ENCODE measurements around a stretch of chr11.

GRCh38 chr11:45179913-45180535, 33.6 kb downstream of the PRDM11 start:
- RRBS = 2% methylated on average over 24 of the region's 43 CpGs

- RRBS = no CpG with 5 or more reads among the region's 10 CpGs
Measured at GRCh38 chr11:45554537-45554980, 110.9 kb downstream of the CHST1 start.

GRCh38 chr11:45798743-45799038, 6.3 kb upstream of the SLC35C1 start:
- RRBS = no CpG with 5 or more reads among the region's 7 CpGs

- RRBS = no CpG with 5 or more reads among the region's 29 CpGs
Measured at GRCh38 chr11:45842829-45844009, 4.1 kb upstream of the CRY2 start.

DNA sequence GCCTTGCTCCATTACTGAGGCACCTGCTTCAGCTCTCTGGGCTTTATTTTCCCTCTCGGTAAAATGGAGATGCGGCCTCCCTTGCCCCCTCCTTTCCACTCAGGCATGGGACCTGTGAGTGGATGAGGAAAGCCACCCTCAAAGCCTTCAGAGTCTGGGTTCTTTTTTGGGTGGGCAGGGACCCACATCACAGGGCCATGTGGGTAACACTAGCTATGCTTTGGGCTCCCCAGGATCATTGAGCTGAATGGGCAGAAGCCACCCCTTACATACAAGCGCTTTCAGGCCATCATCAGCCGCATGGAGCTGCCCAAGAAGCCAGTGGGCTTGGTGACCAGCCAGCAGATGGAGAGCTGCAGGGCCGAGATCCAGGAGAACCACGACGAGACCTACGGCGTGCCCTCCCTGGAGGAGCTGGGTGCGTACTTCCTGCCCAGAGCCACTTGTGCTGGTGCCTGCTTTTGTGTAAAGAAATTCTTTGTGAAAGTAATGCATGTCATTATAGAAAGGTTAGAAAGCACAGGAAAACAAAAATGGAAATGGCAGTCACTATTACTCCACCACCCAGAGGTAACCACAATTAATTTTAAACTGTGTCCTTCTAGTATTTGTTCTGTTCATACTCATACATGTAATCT, 13.5 kb downstream of the CRY2 start:
- RRBS = no CpG with 5 or more reads among the region's 10 CpGs

DNA sequence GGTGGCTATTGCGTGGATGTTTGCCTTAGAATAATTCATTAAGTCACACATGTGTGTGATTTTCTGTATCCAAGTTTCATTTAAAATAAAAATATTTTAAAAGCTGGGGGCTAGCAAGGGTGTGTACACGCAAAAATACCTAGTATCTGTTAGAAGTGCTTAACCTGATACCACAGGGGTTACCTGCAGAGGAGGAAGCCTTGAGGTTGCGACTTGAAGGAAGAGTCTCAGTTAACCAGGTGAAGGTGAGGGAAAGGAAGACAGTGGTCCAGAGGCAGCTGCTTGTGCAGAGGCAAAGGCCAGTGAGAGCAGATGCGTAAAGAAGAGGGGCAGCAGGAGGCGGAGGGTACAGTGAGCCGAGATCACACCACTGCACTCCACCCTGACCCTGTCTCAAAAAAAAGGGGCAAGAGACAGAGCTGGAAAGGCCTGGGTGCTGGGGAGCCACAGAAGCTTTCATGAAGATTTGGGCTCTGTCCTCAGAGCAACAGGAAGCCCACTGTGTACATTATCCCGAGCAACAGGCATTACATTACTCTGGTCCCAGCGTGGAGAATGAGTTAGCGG, 18.2 kb downstream of the CRY2 start:
- RRBS = no CpG with 5 or more reads among the region's 9 CpGs

DNA sequence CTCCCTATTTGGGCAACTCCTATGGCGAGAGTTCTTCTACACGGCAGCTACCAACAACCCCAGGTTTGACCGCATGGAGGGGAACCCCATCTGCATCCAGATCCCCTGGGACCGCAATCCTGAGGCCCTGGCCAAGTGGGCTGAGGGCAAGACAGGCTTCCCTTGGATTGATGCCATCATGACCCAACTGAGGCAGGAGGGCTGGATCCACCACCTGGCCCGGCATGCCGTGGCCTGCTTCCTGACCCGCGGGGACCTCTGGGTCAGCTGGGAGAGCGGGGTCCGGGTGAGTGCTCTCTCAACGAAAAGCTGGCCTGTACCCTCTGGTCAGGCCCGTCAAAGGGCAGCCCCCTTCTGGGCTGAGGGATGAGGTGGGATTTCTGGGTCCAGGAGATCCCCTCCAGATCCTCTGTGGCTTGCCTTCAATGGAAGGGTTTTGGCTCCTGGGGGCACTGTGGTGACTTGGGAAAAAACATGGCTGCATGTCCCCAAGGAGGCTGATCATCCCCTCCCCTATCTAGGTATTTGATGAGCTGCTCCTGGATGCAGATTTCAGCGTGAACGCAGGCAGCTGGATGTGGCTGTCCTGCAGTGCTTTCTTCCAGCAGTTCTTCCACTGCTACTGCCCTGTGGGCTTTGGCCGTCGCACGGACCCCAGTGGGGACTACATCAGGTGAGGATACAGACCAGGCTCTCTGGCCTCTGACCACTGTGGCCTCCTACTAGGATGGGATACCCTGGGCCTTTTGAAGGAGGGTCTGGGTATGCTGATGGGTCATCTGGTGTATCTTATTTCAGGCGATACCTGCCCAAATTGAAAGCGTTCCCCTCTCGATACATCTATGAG, 15.7 kb upstream of the MAPK8IP1 start:
- RRBS = 92% methylated on average over 6 of the region's 20 CpGs

- RRBS = 1% methylated on average over 6 of the region's 34 CpGs
Measured at GRCh38 chr11:45918426-45919203, 938 bp upstream of the PEX16 start.

GRCh38 chr11:46236925-46238087, 40.2 kb upstream of the CREB3L1 start:
- RRBS = 2% methylated on average over 19 of the region's 66 CpGs

DNA sequence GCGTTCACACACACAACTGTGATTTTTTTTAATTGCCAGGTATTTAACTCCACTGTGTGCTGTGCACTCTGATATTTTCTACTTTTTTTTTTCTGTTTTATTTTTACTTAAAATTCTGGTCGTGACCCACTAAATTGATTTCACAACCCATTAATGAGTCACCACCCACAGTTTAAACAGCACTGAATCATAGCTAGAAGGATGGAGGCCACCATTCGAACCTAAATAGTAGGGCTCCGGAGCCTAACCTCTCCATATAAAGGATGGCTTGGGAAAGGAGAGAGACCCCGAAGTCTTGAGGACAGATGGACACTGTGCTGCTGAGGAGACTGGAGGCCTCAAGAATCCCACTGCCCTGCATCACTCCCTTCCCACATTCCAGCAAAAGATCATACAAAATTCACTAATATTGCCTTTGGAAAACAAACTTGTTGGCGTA, 21.6 kb downstream of the CREB3L1 start:
- RRBS = no CpG with 5 or more reads among the region's 6 CpGs

DNA sequence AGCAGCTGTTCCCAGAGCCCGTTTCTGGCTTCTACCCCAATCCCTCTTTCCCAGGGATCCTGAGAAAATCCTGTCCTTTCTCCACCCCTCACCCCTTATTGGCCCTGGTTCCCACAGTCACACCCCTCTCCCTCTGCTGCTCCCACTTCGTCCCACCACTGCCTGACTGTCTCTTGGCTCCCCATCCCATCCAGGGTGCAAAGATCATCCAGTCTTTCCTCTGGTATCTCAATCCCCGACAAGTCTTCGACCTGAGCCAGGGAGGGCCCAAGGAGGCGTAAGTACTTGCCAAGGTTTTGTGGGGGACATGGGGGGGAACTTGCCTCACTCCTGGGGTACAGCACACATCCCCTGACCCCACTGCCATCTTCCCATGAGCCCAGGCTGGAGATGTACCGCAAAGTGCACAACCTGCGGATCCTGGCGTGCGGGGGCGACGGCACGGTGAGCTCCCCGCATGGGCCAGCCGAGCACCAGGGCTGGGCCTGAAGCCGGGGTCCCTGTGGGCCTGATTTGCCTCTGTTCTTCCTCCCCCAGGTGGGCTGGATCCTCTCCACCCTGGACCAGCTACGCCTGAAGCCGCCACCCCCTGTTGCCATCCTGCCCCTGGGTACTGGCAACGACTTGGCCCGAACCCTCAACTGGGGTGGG, 9.1 kb upstream of the MDK start:
- RRBS = no CpG with 5 or more reads among the region's 19 CpGs

DNA sequence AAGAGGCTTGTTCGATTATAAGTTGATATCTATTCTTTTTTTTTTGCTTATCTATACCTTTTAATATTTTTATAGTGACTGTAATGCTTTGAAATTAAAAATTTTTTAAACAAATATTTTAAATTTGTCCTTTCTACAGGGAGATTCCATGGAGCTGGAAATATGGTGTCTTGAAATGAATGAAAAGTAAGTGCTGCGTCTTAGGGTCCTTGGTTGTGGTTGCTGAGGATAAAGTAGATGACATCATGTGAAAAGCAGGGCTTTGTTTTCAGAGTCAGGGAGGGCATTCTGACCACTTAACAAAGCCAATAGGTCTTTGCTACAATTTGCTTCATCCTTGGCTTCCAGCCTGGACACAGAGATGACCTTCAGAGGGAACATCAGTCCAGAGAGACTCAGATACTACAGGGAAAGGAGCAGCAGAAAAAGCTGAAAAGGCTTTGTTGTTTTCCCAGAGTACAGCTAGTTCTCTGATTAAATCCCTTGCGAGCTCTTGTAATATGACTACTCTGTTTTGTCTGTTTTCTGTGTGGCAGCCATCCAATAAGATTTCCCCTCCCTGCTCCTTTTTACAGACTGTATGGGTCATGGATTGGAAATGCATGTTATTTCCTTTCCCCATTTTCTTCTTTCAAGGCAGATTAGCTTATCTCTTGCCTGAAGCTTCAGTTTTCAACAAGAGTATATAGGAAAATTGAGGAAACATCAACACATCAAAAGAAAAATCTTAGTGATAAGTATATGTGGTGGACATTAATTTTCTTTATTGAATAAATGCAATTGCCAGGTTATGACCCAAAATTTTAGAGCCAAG, 31.9 kb downstream of the ATG13 start:
- RRBS = no CpG with 5 or more reads among the region's 3 CpGs

DNA sequence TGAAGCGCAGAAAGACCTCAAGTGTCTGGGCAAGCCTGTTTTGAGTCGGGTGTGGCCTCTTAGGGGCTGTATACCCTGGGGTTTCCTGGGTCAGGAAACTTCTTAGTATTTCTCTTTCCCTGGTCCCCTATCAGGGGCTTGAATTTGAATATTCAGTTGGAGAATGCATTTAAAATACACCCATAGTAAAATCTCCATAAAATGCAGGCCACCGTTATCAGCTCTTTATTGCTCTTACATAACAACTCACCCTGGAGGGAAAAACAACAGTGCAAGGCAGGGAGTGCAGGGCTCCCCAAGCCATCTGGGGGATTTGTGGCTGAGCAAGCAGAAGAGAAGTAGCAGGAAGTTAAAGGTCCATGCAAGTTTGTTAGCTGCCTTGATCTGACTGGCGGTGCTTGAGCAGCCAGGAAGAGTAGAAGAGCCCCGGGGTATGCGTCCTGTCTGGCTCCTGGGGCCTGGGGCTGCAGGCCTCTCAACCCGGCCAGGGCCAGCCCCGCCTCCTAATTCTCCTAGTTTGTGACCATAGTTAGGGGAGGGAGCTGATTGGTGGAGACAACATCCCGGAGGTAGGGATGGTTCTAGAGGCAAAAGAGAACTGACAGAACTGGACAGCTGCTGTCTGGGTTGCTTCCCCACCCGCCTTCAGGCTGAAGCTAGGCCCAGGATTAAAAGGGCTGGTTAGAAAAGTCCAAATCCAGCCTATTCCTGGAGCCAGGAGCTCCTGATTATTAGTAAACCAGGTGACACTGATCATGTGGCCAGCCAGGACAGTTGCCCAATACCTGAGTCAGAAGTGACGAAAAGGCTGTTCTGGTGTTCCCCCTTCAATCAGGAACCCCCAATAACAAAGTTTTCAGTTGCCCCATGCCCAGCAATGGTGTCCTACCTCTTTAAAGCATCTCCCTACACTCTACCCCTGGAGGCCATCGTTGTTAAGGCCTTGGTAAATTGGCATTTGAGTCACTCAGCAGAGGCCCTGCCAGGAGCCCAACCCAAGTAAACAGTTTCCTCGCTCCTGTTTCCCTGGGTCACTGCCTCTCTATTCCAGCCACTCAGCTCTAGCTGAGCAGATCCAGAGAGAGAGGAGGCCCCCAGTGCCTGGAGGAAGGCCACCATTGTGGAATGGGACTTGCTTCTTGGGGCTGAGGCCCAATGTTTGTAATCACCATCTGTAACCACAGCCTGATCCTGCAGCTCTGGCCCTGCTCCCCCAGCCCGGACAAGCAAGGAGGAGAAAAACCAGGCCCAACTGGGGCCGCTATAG, 25.4 kb downstream of the ARHGAP1 start:
- RRBS = 19% methylated on average over 5 of the region's 15 CpGs

- RRBS = no CpG with 5 or more reads among the region's 3 CpGs
Measured at GRCh38 chr11:46780157-46780665, 61.2 kb downstream of the F2 start.

- RRBS = no CpG with 5 or more reads among the region's 1 CpG
Measured at GRCh38 chr11:46885993-46886288, 32.4 kb downstream of the LRP4 start.

DNA sequence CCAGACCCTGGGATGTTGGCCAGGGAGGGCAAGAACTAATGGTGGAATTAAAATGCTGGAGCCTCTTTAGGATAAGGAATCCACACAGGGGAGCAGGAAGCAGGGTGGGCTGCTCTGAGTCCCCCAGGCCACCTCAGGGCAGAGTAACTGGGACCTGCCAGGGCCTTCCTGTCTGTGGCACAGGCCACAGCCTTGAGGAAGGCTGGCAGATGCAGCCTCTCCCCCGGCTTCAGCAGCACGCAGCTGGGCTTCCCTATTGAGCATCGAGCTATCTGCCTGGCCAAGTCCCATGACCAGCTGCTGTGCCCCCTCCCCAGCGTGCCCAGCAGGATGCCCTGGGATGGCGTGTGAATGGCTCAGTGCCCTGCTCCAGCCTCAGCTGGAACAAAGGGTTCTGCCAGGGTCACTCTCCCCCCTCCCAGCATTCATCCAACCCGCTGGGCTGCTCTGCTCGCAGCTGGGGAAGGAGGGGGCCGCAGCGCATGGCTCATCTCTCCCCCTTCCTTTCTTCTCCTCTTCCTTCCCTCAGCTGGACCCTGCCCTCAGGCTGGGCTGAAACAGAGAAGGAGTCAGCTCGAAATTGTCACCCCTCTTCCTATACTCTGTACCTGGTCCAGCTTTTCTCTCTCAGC, 14.6 kb downstream of the LRP4 start:
- RRBS = no CpG with 5 or more reads among the region's 10 CpGs

DNA sequence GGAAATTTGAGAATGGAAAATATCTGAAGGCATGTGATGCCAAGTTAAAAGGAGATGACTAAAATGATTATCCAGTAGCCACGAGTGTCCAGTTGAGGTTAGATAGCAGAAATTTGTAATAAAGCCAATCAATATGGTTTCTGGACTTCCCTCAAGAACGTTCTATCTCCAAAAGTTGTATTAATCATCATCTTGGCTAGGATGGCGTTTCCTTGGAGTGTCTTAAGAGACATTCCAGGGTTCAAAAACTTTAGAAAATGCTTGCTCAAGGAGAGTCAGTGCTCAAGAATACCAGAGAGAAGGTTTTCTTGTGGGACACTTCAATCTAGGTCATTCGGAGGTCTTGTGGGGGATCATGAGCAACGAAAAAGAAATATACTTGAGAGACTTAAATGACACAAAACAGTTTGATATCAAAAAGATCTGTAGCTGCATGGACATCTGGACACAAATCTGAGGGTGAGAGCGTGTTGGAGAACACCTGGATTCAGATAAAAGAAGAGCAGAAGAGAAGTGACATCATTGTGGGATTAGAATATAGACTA, 97.8 kb downstream of the ARFGAP2 start:
- RRBS = no CpG with 5 or more reads among the region's 6 CpGs

GRCh38 chr11:47111324-47111996, 65.2 kb downstream of the ARFGAP2 start:
- RRBS = no CpG with 5 or more reads among the region's 9 CpGs

GRCh38 chr11:47186491-47186857, 240 bp upstream of the PACSIN3 start:
- RRBS = no CpG with 5 or more reads among the region's 29 CpGs

DNA sequence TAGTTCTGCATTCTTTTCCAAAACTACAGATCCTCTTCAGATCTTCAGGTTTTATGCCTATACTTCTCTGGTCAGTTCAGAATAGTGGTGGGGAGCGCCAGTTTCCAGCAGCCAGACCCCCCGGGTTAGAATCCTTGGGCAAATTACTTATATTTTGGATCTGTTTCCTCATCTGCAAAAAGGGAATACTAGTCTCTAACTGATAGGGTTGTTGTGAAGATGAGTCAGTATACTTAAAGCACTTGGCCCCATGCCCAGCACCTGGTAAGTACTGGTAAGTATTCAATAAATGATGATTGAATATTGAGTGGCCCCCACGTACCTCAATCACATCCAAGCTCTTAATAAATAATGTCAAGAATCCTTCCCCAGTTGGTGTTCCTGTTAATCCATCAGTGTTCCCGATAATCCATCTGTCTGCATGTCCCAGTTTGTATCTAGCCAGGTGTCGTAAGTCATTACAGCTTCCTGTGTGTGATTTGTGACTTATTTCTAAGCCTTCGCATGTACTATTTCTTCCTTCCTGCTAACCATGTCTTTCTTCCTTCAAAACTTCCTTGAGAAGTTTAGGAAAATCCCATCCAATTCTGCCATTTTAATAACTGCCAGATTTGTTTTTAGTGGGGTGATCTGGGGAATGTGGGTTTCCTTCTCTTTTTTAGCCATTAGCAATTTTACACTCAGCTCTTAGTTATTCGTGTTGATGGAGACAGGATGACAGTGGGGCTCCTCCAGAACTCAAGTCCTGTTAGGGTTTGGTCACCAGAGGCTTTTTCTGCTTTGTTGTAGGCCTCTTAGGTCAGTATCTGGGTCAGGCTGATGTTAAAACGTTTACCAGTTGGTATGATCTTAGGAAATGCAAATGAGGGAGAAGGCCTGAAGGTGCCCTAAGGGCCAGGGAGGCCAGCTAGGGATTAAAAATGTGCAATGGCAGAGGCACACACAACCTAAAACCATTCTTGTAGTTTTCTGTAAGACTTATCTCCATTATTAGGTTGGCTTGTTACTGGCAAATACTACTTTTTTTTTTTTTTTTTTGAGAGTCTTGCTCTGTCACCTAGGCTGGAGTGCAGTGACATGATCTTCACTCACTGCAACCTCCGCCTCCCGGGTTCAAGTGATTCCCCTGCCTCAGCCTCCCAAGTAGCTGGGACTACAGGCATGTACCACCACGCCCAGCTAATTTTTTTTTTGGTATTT, 11.8 kb downstream of the ACP2 start:
- RRBS = no CpG with 5 or more reads among the region's 11 CpGs

All from epithelial cell of esophagus (primary cell).